ENCODE measurements around the gene TWF2.

DNA sequence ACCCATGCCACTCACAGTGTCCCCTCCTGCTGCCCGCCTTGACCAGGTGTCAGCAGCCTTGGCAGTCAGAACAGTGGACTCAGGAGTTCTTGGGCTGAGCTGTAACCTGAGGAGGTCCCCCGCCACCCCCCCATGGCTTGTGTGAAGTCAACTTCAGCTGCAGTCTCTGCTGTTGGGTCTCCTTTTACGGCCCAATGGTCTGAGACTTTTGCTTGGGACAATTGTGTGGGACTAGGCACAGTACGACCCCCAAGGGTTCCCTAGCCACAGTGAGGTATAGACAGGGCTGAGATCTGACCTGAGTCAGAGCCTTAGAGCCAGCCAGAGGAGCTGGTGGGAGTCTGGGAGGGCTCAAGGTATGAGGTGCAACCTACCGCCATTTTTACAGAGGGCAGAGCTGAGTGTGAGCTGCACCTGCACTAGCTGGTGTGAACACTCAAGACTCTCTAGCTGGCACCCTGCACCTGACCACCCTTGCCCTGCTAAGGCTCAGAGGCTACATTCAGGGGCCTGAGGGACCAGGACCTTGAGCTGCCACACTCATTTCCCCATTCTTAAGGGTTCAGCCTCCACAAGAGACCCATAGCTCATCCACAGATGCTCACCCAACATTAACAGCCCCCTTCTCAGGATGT, 9.1 kb downstream of the MAPKAPK3 start:
- PRO-cap: no peak
- RAMPAGE, long total RNA, 5 experiments: no peak in any of the 5 experiments
- RRBS: no CpG with 5 or more reads among the region's 5 CpGs

- PRO-cap: no peak
- RAMPAGE, long total RNA, 5 experiments: no peak in any of the 5 experiments
- RRBS: no CpG with 5 or more reads among the region's 17 CpGs
Measured at GRCh38 chr3:51385683-51386190, 646 bp downstream of the MANF start.

- PRO-cap: no peak
- RAMPAGE, long total RNA, 5 experiments: no peak in any of the 5 experiments
- RRBS: no CpG with 5 or more reads among the region's 14 CpGs
Measured at GRCh38 chr3:51537820-51538419, 599 bp upstream of the RAD54L2 start.

GRCh38 chr3:51670023-51670769, 856 bp upstream of the TEX264 start:
- PRO-cap: unidirectional peak, plus-strand start at chr3:51670715
- RAMPAGE, long total RNA, 5 experiments: no peak in any of the 5 experiments
- RRBS: no CpG with 5 or more reads among the region's 15 CpGs

DNA sequence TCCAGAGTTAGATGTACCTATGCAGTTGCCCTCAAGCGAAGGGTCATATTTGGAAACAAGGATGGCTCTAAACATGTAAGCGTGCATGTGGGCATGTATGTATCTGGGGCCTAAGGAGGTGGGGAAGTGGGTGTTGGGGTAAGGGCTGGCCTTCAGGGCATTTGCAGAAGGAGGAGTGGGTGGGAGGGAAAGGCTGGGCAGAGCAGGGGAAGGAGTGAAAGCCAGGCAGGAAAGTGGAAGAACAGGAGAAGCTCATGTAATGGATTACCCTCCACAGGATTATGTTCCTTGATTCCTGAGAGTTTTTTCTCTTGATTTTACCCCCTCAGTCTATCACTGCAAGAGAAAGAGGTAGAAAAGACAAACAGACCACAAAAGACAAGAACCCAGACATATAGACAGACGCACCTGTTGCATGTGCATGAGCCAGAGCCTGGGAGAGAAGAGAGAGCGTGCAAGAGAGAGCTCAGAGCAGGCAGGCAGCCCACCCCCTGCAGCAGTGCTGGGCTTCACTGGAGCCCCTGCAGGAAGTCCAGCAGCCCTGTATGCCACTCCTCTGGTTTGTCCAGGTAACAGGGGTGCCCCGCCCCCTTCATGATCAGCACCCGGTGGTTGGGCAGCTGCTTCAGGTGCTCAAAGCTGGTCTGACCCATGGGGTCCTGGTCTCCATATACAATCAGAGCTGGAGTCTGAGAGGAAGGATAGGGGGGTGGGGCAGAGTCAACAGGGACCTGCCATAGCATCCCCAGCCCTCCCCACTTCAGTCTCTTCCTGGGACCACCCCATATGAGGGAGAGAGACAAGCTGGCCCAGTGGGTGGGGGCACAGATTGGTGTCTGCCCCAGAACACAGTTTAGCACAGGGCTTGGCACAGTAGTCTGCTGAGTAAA, 1.9 kb upstream of the PCBP4 start:
- PRO-cap: no peak
- RAMPAGE, long total RNA, 5 experiments: start-site peak on the minus strand in 1 of 5 experiments, centred at position 206 of the sequence, 16 reads per replicate
- RRBS: no CpG with 5 or more reads among the region's 6 CpGs

- PRO-cap: no peak
- RAMPAGE, long total RNA, 5 experiments: no peak in any of the 5 experiments
- RRBS: 4% methylated on average over 1 of the region's 6 CpGs
Measured at GRCh38 chr3:52056785-52056908, 276 bp upstream of the DUSP7 start.

- PRO-cap: no peak
- RAMPAGE, long total RNA, 5 experiments: no peak in any of the 5 experiments
- RRBS: no CpG with 5 or more reads among the region's 3 CpGs
Measured at GRCh38 chr3:52110794-52111146, 43.5 kb downstream of the POC1A start.

- PRO-cap: no peak
- RAMPAGE, long total RNA, 5 experiments: no peak in any of the 5 experiments
- RRBS: 33% methylated on average over 2 of the region's 13 CpGs
Measured at GRCh38 chr3:52136375-52137169, 17.7 kb downstream of the POC1A start.

GRCh38 chr3:52225969-52226298, 489 bp upstream of the TLR9 start:
- PRO-cap: no peak
- RAMPAGE, long total RNA, 5 experiments: no peak in any of the 5 experiments
- RRBS: no CpG with 5 or more reads among the region's 6 CpGs

DNA sequence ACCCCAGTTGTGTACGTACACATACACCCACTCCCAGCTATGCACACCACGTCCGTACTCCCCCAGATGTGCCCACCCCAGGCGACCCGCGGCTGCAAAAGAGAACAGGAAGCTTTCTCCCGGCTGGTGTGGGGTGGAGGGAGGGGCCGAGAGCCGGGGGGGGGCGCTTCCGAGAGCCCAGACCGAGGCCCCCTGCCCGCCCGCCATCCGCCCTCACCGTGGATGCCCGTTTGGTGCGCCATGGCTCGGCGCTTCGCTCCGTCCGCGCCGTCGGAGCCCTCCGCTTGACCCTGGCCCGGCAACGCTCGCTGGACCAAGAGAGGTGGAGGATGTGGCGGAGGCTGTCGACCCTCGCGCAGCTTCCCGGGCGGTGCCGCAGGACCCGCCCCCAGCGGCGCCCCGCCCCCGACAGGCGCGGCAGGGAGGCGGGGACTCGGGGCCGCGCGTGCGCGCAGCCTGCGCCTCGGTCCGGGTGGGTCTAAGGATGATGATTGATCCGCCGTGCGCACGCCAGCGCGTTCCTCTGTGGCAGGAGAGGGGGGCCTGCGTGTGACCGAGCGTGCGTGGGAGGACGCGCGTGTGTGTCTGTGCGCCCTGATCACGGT, at the start of gene TWF2:
Gene TWF2, minus strand, starts transcription at position 384 of the 605 bp plus-strand sequence.
- PRO-cap: bidirectional peak, plus-strand start at position 481 of the sequence, minus-strand start at position 365 of the sequence
- RAMPAGE, long total RNA, 5 experiments: start-site peak on the minus strand in 5 of 5 experiments, centred at positions 332 to 365 of the sequence, 25 to 394 reads per replicate
- RRBS: 1% methylated on average over 21 of the region's 69 CpGs

DNA sequence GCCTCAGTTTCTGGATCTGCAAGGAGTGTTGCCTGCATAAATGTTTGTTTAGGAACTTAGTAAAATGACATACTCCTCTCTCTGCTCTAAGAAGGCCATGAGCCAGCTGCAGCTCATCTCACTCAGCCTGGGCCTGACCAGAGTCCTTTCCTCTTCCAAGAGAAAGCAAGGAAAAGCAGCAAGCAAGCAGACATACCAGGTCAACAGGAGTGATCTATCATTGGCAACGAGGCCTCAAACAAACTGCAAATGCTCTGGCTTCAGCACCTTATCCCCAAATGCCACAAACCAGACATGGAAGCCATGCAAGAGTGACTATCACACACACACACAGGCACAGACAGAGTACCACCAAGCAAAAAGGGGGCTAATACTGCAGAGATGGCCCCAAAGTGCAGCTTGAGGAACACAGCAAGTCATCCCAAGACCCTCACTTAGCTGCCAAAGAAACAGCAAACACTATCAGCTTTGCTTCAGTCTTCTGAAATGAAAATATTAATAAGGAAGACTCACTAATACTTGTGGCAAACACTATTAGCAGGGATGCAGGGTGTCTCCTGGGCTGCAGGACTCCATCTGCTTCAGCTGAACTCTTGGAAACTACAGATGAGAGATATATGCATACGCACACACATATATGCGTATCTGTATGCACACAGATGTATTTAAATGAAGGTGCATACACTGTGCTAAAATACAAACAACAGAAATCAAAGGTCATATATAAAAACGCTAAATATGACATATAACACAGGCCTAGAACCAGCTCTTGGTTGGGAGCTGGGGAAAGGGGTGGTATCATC, 10.4 kb downstream of the PPM1M start:
- PRO-cap: no peak
- RAMPAGE, long total RNA, 5 experiments: start-site peak on the minus strand in 1 of 5 experiments, centred at position 103 of the sequence, 16 reads per replicate
- RRBS: no CpG with 5 or more reads among the region's 4 CpGs

DNA sequence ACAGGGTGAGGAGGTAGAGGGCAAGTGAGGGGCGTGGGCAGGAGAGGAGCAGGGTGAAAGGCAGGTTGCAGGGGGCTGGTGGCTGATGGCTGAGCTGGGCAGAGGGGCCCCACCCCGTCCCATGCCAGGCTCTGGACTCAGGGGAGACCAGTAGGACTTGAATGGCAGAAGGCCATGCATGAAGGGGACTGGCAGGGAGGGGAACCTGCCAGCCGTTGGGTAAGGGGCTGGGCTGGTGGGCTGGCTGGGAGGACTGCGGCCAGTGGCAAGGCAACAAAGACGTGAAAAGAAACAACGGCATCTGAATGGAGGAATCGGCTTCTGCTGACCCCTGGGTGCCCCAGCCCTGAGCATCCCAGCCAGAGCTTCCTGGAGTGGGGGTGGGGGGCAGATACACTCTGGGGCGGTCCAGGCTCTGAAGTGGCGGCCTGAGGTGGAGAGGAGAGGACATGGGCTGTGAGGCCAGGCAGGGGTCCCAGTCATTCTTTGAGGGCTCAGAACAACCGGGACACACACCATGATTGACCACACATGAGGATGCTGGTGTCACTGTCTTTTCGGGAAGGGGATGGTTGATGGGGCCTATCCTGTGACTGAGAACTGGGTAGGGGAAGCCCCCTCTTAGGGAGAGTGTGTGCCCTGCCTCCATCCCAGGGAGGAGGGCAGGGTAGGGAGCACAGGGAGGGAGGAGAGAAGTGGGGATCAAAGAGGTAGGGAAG, 11.7 kb downstream of the GLYCTK start:
- PRO-cap: no peak
- RAMPAGE, long total RNA, 5 experiments: start-site peak on the plus strand in 1 of 5 experiments, centred at position 357 of the sequence, 13 reads per replicate
- RRBS: no CpG with 5 or more reads among the region's 11 CpGs

DNA sequence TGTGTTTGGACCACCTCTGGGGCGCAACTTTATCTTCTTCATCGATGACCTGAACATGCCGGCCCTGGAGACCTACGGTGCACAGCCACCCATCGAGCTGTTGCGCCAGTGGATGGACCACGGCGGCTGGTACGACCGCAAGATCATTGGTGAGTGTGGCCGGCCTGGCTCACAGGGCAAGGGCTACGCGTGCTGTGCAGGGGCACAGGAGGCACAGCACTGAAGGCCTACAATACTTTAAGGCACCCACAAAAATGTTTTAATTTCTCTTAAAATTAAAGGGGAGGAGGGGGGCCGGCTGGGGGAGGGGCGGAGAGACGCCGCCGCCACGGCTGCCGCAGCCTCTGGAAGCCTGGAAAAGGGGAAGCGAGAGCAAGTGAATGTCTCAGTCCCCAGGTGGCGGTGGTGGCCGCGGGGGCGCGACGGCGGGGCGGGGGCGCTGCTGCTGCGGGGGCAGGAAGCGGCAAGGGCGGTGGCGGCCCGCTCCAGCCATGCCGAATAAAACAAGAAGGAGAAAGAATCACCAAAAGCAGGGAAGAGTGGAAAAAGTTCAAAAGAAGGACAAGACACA, 36.8 kb downstream of the BAP1 start:
- PRO-cap: no peak
- RAMPAGE, long total RNA, 5 experiments: no peak in any of the 5 experiments
- RRBS: no CpG with 5 or more reads among the region's 36 CpGs

DNA sequence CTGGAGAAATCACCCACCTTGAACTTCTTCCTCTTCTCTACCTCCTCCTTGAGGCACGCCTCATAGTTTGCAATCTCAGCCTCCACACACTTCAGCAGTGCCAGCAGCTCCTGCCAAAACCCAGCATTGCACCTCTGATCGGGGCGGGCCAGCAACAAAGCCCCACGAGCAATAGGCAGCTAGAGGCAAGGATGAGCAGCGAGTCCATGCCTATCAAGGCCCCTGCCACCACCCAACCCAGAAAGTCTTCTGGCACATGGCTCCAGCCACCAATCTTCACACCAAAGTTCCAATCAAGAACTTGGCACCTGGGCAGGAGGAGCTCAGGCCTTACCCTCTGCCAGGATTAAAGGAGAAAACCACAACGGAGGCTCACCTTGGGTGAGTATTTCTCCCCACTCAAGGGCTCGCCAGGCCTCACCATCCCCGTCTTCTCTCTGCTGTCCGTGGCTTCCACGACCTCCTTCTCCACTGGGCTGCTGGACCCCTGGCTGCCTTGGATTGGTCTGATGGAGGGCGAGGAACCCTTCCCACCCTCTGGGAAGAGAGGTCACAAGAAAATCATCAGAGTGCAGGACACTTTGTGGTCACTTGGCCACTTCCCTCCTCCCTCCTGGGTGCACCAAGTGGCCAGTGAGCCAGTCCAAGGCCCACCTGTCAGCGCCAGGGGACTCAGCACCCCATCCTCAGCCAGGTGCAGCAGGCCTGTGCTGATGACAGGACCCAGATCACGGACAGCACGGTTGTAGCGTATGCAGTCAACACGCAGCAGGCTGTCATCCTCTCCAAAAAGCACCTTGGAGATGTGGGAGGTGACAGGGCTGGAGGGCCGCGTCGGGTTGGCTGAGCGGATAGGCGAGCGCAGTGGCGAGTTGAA, 6.8 kb downstream of the BAP1 start:
- PRO-cap: no peak
- RAMPAGE, long total RNA, 5 experiments: start-site peak on the minus strand in 4 of 5 experiments, centred at positions 148 to 752 of the sequence, 14 to 83 reads per replicate
- RRBS: no CpG with 5 or more reads among the region's 23 CpGs

GRCh38 chr3:52472215-52472548, 16.8 kb downstream of the NISCH start:
- PRO-cap: no peak
- RAMPAGE, long total RNA, 5 experiments: start-site peak on the plus strand in 1 of 5 experiments, at chr3:52472211-52472392 at its widest, 12 reads per replicate
- RRBS: no CpG with 5 or more reads among the region's 8 CpGs

DNA sequence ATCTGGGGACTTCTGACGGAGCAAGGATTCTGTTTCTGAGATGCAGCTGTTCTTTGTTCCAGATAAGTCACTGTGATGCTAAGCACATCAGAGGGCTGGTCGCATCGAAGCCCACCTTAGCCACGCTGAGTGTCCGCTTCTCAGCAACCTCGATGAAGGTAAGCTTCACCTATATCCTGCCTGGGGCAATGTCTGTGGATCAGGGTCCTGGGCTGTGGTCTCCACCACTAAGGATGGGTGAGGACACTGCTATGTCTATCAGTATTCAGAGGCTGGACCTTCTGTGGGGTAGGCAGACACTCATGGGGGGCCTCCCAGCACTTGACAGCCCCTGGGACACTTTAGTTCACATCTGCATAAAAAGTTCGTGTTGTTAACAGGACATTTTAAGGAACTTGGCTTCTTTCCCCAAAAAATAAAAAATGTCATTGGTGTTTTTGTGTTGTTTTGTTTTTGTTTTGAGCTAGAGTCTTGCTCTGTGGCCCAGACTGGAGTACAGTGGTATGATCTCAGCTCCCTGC, 18.3 kb downstream of the NISCH start:
- PRO-cap: no peak
- RAMPAGE, long total RNA, 5 experiments: start-site peak on the plus strand in 3 of 5 experiments, centred at positions 111 to 119 of the sequence, 14 to 17 reads per replicate
- RRBS: no CpG with 5 or more reads among the region's 7 CpGs

- PRO-cap: no peak
- RAMPAGE, long total RNA, 5 experiments: start-site peak on the plus strand in 3 of 5 experiments, at chr3:52482053-52482351 at its widest, 11 to 37 reads per replicate
- RRBS: no CpG with 5 or more reads among the region's 20 CpGs
Measured at GRCh38 chr3:52481863-52482476, 13.2 kb upstream of the STAB1 start.

DNA sequence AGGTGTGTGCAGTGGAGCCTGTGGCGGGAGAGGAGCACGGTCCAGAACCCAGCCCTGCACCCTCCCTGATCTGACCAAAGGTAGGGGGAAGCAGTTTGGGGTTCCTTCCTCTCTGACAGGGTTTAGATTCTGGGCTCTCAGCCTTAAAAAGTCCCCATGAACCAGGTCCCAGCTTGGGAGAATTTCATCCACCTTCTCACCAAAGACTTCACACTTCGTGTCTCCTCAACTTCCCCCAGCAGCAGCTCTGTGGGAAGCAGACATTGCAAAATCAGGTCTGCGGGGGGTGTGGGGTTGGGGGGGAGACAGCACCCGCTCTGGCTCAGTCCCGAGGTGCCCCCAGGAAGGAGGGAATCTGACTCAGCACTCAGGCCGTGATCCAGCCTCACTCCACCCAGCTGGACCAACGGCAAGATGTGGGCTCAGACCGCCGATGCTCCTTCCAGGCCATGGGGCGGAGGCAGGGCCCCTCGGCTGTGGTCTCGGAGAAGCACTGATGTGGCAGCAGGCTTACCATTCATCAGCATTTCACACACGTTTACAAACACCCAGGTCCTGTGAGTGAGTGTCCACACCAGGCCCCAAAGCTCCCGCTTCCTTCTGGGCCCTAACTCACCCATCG, 3.0 kb downstream of the STAB1 start:
- PRO-cap: no peak
- RAMPAGE, long total RNA, 5 experiments: start-site peak on the plus strand in 1 of 5 experiments, centred at position 282 of the sequence, 5 reads per replicate
- RRBS: no CpG with 5 or more reads among the region's 16 CpGs

- PRO-cap: no peak
- RAMPAGE, long total RNA, 5 experiments: start-site peak on the minus strand in 1 of 5 experiments, at chr3:52524984-52525074 at its widest, 6 reads per replicate
- RRBS: no CpG with 5 or more reads among the region's 28 CpGs
Measured at GRCh38 chr3:52524936-52525621, 8.6 kb downstream of the NT5DC2 start.

DNA sequence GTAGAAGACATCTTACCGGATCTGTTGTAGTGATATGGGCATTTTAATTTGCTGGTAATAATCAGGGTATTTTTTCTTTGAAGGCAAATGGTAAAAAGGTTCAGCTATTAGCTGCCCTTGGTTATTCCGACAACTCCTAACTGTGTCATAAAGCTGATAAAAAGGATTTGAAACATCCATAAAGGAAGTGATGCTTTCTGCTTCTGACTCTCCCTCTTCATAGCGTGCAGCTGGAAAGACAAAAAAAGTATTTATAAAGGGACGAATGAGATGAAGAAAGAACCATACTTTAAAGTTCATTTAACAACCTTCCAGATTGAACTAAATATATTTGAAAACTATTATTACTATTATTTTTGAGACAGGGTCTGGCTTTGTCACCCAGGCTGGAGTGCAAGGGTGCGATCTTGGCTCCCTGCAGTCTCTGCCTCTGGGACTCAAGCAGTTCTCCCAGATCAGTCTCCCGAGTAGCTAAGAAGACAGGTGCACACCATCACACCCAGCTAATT, 51.2 kb upstream of the GNL3 start:
- PRO-cap: no peak
- RAMPAGE, long total RNA, 5 experiments: start-site peak on the minus strand in 1 of 5 experiments, centred at position 138 of the sequence, 7 reads per replicate
- RRBS: no CpG with 5 or more reads among the region's 6 CpGs